ENCODE results near the genes SESN1, CD164, ZBTB24, METTL24 and DDO.

DNA sequence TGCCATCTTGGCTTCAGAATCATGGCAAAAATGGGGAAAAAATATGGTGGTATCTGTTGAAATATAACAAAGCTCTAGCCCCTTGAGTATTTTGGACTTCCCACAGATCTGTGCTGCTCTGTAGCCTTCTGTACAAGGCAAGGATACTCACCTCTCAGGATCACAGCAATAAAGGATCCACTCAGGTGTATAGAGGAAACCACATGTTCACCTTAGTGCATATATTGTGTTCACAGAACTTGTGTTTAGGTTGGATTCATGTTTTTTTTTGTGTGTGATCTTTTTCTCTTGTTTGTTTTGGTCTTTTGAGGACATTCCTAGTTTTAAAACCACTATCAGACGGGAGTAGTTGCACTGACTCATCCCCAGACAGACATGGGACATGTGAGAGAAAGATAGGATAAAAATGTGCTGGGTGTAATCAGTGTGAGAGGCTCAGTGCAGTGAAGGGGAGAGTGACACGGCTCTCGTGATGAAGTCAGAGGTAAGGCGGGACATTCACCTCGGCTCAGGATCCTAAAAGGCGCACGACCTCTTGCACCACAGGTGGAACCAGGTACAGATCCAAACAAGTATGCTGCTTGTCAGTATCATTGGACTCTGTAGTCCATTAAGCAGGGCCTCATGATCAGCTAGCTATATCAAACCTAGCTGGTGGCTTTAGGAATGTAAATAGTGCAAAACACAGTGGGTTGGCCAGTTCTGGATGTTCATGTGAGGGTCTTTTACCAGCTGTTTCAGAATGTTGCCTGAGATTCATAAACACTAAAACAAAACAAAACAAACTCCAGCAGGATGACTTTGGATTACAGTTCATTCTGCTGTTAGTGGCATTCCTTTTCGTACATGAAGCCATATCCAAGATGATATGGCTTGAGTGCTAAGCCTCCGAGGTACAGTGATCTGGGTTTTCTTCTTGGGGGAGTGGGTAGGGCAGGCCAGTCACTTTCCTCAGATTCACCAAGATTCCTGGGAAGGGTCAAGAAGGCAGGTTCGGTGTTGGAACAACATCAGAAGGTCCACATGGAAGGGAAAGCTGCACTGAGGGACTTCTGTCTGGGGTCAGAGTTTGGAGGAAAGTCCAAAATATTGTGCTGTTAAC lies 18.0 kb downstream of the FOXO3 start:
- PRO-cap, 3 experiments, result no peak in any of the 3 experiments
- RAMPAGE, long total RNA, result no peak

GRCh38 chr6:108580562-108581052 lies 19.9 kb downstream of the FOXO3 start:
- PRO-cap, 3 experiments, result no peak in any of the 3 experiments
- RAMPAGE, long total RNA, result no peak

- PRO-cap, 3 experiments, result no peak in any of the 3 experiments
- RAMPAGE, long total RNA, result no peak
Measured at GRCh38 chr6:108582097-108582733, 21.5 kb downstream of the FOXO3 start.

DNA sequence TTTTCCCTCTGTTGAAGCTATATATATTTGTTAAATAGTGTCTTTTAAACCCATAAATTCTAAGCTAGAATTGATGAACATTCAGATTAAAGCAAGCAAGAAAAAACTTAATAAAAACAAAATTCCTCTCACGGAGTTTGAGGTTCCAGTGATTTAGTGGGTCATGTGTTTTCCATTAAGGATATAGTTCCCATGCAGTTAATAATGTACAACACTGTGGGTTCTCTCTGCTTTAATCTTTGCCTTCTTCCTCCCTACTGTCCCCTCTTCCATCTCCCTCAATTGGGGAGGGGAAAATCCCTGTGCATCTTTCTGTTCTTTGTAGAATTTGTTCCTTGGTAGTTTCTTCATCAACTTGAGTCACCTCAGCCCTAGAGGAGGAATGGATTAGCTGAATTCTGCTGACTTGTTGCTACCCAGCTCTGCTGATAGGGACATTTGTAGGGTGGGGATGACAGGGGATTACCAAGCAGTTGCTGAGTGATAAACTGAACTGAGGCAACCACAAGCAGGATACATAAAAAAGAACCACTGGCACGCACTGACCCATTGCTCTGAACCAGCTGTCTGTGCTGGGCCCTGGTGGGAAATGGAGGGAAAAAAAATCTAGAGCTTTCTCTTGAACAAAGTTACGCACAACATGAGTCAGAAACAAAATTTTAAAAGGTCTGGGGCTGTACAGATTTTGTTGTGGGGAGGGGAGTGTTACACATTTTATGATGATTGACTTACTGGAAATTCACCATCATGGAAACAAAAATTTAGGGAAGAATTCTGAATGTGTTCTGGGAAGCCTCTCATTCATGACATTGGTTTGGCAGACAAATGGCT lies 37.4 kb downstream of the FOXO3 start:
- PRO-cap, 3 experiments, result no peak in any of the 3 experiments
- RAMPAGE, long total RNA, result no peak

DNA sequence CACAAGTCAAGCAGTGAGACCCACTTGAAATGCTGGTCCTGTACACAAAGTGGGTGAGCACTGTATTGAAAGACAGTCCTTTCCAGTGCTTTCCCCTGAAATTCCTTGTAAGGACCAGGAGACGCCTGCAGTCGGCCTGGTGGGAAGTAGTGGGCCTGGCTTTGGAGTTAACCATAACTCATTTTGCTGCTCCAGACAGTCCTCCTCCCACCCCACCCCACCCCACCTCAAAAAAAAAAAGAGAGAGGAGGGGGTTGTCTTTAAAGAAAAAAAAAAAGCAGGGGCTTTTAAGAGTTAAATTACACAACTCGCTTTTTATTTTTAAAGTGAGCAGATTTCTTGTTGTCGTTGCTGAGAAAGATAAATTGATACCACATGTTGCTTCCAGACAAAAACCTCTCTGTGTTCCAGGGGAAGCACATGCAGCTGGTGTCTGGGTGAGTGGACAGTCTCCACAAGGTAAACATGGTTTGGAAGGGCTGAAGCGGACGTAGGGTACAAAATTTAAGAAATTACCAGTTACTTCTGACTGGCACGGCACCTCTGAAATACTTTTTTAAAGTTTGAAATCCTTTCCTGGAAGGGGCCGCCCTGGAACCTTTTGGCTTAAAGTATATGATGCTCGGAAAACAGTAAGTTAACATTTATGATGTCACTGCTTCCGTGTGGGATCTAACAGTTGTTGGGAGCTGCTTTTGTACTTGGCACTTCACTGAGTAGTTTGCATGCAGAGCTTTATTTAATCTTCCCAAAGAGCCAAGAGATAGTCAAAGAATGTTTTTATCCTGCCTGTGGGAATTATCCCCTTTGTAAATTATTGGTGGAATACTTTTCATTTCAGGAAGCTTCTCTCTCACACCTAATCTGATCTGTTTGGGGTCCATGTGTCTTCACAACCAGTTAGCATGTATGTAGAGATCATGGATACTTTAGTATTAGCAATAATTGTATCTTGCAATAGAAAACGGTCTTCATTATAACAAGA lies 95.5 kb downstream of the FOXO3 start:
- PRO-cap, 3 experiments, result no peak in any of the 3 experiments
- RAMPAGE, long total RNA, result no peak

GRCh38 chr6:108680141-108680969 lies 119.6 kb downstream of the FOXO3 start:
- PRO-cap, 3 experiments, result no peak in any of the 3 experiments
- RAMPAGE, long total RNA, result no peak

GRCh38 chr6:108841044-108841513 lies 7.1 kb upstream of the ARMC2 start:
- PRO-cap, 3 experiments, result no peak in any of the 3 experiments
- RAMPAGE, long total RNA, result no peak

DNA sequence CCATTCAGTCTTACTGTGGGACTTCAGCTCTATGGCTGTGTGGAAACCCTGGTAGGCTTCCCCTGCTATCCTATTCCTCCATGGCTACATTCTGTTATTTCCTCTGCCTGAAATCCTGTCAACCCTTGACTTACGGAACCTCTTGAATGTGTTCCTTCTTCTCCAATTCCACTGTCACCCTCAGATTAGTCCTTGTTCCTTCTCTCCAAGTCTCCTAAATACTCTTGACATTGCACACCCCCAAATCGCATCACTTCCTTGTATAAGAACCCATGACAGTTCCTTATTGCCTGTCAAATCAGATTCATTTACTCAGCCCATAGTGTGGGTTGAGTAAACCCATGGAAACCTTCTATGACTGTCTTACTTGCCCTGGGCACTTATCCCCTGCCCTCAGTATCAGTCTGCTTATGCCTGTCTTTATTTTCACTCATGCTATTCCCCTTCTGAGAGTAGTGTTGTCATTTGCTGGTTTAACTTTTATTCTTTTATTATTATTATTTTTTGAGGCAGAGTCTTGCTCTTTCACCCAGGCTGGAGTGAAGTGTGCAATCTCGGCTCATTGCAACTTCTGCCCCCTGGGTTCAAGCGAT lies 40.5 kb downstream of the ARMC2 start:
- PRO-cap, 3 experiments, result no peak in any of the 3 experiments
- RAMPAGE, long total RNA, result no peak

DNA sequence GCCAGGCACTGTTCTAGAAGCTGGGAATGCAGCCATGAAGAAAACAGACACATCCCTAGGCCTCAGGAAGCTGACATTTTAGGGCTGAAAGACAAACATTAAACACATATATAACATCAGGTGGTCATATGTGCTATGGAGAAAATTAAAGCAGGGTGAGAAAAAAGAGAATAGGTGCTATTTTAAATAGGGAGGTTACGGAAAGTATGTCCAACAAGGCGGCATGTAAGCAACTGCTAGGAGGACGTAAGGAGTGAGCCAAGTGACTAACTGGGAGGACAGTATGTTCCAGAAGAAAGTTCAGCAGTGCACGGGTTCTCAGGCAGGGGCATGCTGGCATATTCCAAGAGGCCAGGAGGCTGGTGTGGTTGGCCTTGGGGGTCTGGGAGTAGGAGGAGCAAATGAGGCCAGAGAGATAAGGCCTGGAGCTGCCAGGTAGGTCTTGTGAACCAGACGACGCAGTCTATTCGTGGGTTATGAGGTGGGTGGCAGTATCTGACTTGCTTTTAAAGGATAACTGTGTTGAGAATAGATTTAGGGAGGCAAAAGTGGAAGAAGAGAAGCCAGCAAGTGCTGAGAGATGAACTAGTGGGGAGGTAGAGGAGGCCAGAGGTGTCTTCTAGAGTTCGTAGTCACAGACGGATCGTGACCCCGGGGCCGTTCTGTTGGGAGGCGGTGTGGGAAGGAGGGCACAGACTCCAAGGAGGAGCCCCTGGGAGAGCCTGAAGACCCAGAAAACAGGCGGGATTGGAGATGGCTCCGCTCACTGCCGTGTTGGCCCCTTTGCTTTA lies 112.5 kb downstream of the ARMC2 start:
- PRO-cap, 3 experiments, result no peak in any of the 3 experiments
- RAMPAGE, long total RNA, result no peak

GRCh38 chr6:109006444-109006858 lies 88.2 kb downstream of the SESN1 start:
- PRO-cap, 3 experiments, result no peak in any of the 3 experiments
- RAMPAGE, long total RNA, result no peak

DNA sequence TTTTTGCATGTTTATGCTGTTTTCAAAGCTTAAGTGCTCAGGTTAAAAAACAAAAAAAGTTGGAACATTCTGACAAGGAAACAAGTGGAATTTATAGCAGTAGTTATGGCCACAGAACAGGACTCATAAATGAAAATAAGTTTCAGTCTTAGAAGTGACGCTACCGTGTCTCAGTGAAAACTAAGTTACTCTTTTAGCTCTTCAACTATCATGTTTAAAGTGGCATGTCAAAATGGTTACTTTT lies 84.3 kb downstream of the SESN1 start:
- PRO-cap, 3 experiments, result no peak in any of the 3 experiments
- RAMPAGE, long total RNA, result no peak

- PRO-cap, 3 experiments, result peak in 3 of 3 experiments; most common plus-strand start chr6:109095145 (in 2); most common minus-strand start chr6:109094847 (in 1)
- RAMPAGE, long total RNA, result no peak
Measured at GRCh38 chr6:109094717-109095331, at the start of gene SESN1. TSS of gene SESN1 (minus strand) at chr6:109094846.

GRCh38 chr6:109336161-109336755 lies 46.0 kb downstream of the CD164 start:
- PRO-cap, 3 experiments, result no peak in any of the 3 experiments
- RAMPAGE, long total RNA, result no peak

DNA sequence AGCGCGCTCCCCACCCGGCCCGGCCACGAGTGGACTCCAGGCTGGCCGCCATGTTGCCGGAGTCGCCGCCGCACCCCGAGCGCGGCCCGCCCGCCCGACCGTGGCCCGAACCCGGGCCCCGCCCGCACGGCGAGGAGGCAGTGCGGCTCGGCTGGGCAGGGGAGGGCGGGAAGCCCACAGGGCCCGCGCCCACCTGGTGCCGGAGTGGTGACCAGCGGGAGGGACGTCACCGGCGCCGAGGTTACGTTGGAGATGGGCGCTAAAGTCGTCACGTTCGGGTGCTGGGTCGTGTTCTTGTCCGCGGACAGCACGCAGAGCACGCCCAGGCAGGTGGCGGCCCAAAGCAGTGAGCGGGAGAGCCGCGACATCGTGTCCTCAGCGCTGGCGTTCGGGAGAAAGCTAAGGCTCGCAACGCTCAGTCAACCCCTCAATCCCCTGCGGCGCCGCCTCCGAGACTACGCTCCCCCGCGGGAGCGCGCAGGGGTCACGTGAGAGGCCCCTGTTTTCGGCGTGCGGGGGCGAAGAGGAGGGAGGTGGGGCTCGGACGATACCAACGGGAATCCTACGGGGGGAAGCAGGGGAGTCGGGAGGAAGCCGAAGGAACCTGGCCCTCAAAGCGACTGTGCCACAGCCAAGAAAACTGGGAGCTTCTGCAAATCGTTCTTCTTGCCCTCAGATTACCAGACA lies at the start of gene CD164:
TSS of gene CD164 (minus strand) at position 457 of the 687 bp plus-strand sequence.
- PRO-cap, 3 experiments, result peak in 3 of 3 experiments; most common plus-strand start position 135 of the sequence (in 1); most common minus-strand start position 457 of the sequence (in 3)
- RAMPAGE, long total RNA, result start-site peak on the minus strand centred at position 441 of the sequence, 99 bp wide, 2,760 and 432 reads in 2 replicates

GRCh38 chr6:109483053-109483870 lies at the start of gene ZBTB24:
TSS of gene ZBTB24 (minus strand) at chr6:109483219.
- PRO-cap, 3 experiments, result peak in 3 of 3 experiments; most common plus-strand start chr6:109483272 (in 1); most common minus-strand start chr6:109483162 (in 1)
- RAMPAGE, long total RNA, result no peak

GRCh38 chr6:109760057-109760687 lies 69.1 kb downstream of the FIG4 start:
- PRO-cap, 3 experiments, result no peak in any of the 3 experiments
- RAMPAGE, long total RNA, result no peak

GRCh38 chr6:110287751-110288076 lies 70.4 kb downstream of the METTL24 start:
- PRO-cap, 3 experiments, result no peak in any of the 3 experiments
- RAMPAGE, long total RNA, result no peak

DNA sequence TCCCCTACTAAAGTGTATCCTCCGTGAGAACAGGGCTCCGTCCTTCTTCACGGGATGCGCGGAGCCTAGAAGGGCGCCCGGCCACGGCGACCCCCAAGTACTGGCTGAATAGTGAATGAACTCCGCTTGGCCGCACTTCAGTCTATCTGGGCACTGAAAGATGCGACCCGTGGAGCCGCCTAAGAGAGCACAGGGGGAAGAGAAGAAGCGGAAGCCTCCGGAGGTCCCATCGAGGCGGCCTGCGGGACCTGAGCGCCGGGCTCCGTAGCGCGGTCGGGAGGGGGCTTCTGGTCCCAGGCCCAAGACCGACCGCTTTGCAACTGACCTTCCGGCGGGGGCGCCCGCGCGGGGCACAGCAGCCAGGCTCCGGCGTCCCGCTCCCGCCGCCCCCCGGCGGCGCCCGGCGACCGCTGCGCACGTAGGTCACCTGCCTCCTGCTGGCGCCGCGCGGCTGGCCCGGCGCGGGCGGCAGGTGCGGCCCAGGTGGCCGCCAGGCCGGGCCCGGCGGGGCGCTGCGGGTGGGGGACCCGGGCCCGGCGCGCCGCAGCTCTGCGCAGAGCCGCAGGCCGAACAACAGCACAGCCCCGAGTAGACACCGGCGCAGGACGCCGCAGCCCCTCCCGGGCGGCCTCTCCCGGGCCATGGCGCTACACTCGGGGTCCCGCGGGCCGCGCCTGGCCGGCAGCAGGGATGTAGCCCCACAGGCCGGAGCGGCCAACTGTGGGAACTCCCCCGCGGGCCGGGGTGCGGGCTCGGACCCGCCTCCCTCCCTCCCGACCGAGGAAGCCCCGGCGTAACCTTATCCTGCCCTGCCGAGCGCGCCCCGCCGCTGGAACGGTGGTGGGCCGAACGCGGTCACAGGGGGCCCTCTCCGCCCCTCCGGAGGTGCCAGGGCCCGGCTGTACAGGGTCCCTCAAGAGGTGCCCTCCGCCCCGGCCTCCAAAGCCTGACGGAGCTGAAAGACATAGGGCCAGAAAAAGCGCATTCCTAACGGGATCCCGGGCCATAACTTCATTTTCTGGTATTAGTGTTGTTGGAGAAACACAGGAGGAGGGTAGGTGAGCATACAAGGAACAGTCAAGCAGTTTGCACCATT lies at the start of gene METTL24:
TSS of gene METTL24 (minus strand) at position 720 of the 1,096 bp plus-strand sequence.
- PRO-cap, 3 experiments, result peak in 3 of 3 experiments; most common plus-strand start position 471 of the sequence (in 1); most common minus-strand start position 402 of the sequence (in 2)
- RAMPAGE, long total RNA, result no peak

DNA sequence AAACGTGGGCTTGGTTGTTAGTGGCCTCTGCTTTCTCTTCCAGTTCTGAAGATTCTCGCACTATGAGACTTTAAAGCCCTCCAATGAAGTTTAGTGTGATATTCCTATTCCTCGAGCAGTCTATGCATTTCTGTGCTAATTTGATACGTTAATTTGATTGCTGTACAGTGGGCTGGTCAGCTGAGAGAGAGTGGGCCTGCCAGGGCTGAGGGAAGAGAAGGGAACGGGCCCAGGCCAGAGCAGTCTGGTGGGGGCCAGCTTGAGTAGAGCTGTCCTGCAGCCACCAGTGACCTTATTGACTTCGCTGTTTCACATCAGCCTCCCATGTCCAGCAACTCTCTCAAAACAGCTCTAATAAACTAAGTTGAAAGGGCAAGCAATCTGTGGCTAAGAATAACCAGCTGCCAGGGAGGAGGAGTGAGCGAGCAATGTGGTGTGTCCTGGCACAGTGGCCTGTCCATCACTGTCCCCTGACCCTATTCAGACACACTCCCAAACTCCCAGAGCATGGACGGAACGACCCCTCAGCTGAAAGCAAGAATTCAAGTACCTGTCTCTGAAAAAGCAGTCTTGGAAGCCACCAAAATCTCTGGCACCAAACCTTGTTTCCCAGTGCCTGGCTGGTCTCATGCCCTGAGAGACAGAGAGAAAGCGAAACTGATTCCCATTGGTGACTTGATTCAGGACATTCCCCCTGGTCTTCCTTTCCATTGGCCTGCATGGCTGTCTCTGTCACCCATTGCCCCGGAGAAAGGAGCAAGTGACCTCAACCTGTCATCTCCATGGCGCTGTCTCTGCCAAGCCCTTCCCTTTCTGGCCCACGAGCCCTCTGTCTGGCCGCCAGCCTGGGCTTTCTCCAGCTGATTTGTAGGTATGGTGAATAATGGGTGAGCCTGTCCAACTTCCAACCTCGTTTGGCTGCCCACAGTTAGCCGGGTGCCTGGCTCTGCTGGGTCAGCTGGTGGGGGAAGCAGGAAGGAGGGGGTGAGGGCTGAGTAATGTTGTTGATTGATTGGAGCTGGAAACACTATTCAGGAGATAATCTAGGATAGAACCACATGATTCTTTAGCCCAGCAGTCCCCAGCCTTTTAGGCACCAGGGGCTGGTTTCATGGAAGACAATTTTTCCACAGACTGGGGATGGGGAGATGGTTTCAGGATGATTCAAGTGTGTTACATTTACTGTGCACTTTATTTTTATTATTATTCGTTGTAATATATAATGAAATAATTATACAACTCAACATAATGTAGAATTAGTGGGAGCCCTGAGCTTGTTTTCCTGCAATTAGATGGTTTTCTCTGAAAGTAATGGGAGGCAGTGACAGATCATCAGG lies at the start of gene DDO:
TSS of gene DDO (minus strand) at position 659 of the 1,337 bp plus-strand sequence.
- PRO-cap, 3 experiments, result no peak in any of the 3 experiments
- RAMPAGE, long total RNA, result no peak

GRCh38 chr6:110516953-110517229 lies 40.5 kb upstream of the SLC22A16 start:
- PRO-cap, 3 experiments, result no peak in any of the 3 experiments
- RAMPAGE, long total RNA, result no peak